Skeletal muscle tissue (tissue), 7 donors: ENCODE results near the genes SERTM2, IL13RA1, SLC25A43 and RPL39.

DNA sequence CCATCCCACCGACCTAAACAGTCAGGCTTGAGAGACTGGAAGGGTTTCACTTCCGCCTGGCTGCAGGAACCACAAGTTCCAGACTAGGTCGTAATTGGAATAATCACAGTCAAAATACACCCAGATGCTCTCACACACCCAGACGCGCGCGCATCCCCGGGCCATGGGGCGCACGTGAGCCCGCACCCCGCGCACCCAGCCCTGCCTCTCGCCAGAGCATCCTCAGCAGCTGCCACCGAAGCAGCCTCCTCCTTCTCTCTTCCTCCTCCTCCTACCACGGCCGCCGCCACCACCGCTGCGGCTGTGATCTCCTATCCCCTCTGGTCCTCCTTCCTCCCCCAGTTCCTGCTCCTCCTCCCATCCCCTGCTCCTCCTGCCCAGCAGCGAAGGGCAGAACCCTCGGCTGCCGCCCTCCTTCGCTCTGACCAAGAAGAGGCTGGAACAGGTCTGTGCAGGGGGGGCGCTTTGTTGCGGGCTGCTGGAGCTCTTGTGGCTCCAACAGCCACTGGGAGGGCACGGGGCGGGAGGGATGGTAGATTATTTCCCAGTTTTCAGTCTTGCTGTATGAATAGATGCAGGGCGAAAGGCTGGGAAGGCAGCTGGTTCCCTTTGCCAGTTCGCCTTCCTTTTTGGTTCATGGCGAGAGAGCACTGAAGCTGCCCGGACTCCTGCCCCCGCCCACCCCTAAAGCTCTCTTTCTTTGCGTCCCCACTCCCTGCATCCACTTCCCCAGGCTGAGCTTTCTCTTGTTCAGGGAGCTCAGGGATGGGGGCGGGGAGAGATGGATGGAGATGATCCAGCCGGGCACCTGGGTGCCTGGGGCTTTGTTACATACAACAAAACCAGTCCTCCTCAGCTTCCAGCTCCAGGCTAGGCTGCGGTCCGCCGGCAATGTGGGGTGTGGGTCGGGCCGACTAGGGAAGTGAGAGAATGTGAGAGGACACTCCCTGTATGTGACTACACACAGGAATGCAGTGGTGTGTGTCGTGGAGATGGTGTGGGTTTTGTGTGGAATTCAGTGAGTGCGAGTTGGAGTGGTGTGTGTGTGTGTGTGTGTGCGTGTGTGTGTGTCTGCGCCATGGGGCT lies 148.9 kb upstream of the CHRDL1 start:
- PRO-cap, 3 experiments, result peak in 1 of 3 experiments; most common minus-strand start position 893 of the sequence (in 1)
- RAMPAGE, long total RNA, result no peak
- RRBS, 2 experiments, result 4 to 20% methylated on average over 4 to 7 of the region's 45 CpGs

- PRO-cap, 3 experiments, result no peak in any of the 3 experiments
- RAMPAGE, long total RNA, result no peak
- RRBS, 2 experiments, result no CpG with 5 or more reads among the region's 2 CpGs
These were observed 110.4 kb upstream of the PAK3 start for GRCh38 chrX:110985539-110986076.

DNA sequence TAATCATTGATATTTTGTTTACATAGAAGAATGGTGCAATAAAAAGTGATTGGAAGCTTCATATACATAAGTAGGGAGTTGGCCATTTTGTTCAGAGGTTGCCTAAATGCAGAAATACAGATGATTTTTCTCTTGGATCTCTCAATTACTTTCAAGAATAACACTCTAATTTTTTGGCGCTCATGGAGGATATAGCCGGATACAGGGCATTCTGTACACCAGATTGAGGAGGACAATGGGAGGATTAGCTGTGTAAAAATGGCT lies 5.6 kb upstream of the SERTM2 start:
- PRO-cap, 3 experiments, result no peak in any of the 3 experiments
- RAMPAGE, long total RNA, result no peak
- RRBS, 2 experiments, result no CpG with 5 or more reads among the region's 2 CpGs

DNA sequence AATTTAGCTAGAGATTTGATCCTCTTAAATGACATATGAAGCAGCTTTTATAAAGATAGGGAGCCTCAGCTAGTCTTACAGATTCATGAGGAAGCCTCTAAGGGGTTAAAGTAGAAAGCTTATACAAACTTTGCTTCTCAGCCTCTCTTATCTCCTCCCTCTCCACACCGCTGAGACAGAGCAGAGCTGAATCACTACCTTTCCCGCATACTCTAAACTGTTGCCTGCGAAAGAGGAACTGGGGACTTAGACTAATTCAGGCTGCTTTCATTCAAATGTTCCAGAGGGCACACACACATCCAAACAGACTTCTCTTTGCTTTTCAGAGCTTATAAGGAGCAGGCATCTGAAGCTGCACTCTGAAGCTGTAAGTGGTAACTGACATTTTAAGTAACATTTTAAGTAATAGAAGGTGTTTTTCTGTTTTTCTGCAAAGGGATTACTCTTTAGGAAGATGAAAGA lies at the start of gene SERTM2:
Gene SERTM2 (plus strand): TSS at position 178 of the 462 bp plus-strand sequence.
- PRO-cap, 3 experiments, result no peak in any of the 3 experiments
- RAMPAGE, long total RNA, result no peak
- RRBS, 2 experiments, result no CpG with 5 or more reads among the region's 3 CpGs

- PRO-cap, 3 experiments, result no peak in any of the 3 experiments
- RAMPAGE, long total RNA, result no peak
- RRBS, 2 experiments, result no CpG with 5 or more reads among the region's 2 CpGs
These were observed 4.6 kb downstream of the ALG13 start for GRCh38 chrX:111685456-111686129.

GRCh38 chrX:115562584-115563017 lies 1.6 kb downstream of the PLS3 start:
- PRO-cap, 3 experiments, result no peak in any of the 3 experiments
- RAMPAGE, long total RNA, result no peak
- RRBS, 2 experiments, result no CpG with 5 or more reads among the region's 4 CpGs

DNA sequence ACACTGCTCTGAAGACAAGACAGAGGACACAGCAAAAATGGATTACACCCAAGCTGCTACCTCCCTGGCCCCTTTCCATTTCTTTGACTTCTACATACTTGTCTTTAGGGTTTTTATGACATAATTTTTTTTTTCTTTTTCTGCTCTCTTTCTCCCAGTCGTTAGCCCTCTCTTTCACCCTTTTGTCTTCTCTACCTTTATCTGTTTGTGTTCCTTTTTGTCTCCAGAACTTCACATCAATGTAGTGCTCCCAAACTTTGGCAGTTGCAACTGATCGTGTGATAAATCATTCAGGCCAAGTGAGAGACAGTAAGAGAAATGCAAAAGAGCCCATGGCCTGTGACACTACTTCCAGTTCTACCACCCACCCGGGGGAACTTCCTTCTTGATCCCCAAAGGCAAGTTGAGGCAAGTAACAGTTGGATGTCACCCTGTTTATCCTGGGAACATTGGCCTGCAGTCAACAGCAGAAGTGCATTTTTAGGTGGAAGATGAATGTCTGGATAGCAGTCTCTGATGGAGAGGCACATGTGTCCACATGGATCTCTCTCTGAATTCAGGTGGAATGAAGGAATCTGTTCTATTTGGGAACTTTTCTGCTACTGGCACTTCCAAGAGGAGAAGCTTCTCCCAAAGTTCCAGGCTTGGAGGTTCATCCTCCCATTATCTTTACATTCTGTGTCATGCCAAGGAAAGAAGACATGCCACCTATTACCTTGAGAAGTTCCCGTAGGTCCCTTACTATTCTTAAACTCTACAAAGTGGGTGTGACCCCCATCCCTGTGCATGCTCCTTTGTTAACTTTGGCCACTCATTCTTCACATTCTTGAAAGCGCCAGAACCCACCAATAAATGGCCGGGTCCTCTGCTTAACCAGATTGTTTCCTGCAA lies 265.7 kb upstream of the AGTR2 start:
- PRO-cap, 3 experiments, result no peak in any of the 3 experiments
- RAMPAGE, long total RNA, result no peak
- RRBS, 2 experiments, result no CpG with 5 or more reads among the region's 6 CpGs

GRCh38 chrX:115922544-115923761 lies 247.6 kb upstream of the AGTR2 start:
- PRO-cap, 3 experiments, result no peak in any of the 3 experiments
- RAMPAGE, long total RNA, result no peak
- RRBS, 2 experiments, result no CpG with 5 or more reads among the region's 19 CpGs

GRCh38 chrX:117299226-117299425 lies 817.5 kb downstream of the KLHL13 start:
- PRO-cap, 3 experiments, result no peak in any of the 3 experiments
- RAMPAGE, long total RNA, result no peak
- RRBS, 2 experiments, result no CpG with 5 or more reads among the region's 4 CpGs

GRCh38 chrX:118726692-118727823 lies at the start of gene IL13RA1:
IL13RA1 (plus strand) TSS chrX:118727606.
- PRO-cap, 3 experiments, result peak in 3 of 3 experiments; most common plus-strand start chrX:118727608 (in 3); most common minus-strand start chrX:118727059 (in 1)
- RAMPAGE, long total RNA, result no peak
- RRBS, 2 experiments, result 3 to 25% methylated on average over 42 to 43 of the region's 79 CpGs

- PRO-cap, 3 experiments, result no peak in any of the 3 experiments
- RAMPAGE, long total RNA, result no peak
- RRBS, 2 experiments, result no CpG with 5 or more reads among the region's 4 CpGs
These were observed 41.0 kb downstream of the IL13RA1 start for GRCh38 chrX:118768319-118768938.

- PRO-cap, 3 experiments, result no peak in any of the 3 experiments
- RAMPAGE, long total RNA, result no peak
- RRBS, 2 experiments, result no CpG with 5 or more reads among the region's 8 CpGs
These were observed 45.2 kb upstream of the CT47C1 start for GRCh38 chrX:119027579-119028047.

GRCh38 chrX:119363465-119363829 lies 35.7 kb upstream of the SLC25A43 start:
- PRO-cap, 3 experiments, result no peak in any of the 3 experiments
- RAMPAGE, long total RNA, result no peak
- RRBS, 2 experiments, result no CpG with 5 or more reads among the region's 3 CpGs

DNA sequence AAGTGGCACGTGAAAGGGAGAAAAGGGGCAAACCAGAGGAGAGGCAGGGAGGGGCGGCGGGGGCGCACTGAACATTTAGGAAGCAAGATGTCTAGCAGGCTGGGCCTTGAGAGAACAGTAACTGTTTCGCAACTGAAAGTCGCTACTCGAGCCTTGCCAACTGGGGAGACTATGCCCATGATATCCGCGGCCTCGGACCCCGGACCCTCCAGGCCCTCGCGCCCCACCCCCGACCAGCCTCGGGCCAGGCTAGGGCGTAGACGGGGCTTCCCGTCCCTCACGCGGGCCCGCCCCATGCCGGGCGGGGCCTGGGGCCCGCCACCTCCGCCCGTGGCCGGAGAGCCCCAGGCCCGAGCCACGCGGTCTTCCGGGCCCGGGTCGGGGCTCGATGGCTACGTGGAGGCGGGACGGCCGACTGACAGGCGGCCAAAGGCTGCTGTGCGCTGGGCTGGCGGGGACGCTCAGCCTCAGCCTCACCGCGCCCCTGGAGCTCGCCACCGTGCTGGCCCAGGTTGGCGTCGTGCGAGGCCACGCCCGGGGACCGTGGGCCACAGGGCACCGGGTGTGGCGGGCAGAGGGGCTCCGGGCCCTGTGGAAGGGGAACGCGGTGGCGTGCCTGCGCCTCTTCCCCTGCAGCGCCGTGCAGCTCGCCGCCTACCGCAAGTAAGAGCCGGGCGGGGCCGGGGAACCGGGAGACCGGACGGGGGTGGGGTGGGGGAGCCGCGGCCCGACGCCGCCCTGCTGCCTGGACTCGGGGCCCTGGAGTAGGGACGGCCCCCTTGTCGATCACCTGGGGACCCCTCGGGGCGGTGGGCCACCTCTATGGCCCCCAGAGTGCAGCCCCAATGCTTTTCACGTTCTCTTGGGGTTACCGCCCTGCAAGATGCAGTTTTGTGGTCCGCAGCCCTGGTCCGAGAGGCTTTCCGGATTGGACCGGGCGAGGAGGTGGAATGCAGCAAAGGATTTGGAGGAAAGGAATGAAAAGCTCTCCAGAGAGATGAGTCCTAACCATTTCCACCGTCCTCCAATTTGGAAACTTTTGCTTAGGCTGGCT lies at the start of gene SLC25A43:
Gene SLC25A43 (plus strand): TSS at position 321 of the 1,054 bp plus-strand sequence.
- PRO-cap, 3 experiments, result peak in 2 of 3 experiments; most common plus-strand start position 337 of the sequence (in 1); most common minus-strand start position 248 of the sequence (in 1)
- RAMPAGE, long total RNA, result no peak
- RRBS, 2 experiments, result 2 to 18% methylated on average over 23 of the region's 88 CpGs

DNA sequence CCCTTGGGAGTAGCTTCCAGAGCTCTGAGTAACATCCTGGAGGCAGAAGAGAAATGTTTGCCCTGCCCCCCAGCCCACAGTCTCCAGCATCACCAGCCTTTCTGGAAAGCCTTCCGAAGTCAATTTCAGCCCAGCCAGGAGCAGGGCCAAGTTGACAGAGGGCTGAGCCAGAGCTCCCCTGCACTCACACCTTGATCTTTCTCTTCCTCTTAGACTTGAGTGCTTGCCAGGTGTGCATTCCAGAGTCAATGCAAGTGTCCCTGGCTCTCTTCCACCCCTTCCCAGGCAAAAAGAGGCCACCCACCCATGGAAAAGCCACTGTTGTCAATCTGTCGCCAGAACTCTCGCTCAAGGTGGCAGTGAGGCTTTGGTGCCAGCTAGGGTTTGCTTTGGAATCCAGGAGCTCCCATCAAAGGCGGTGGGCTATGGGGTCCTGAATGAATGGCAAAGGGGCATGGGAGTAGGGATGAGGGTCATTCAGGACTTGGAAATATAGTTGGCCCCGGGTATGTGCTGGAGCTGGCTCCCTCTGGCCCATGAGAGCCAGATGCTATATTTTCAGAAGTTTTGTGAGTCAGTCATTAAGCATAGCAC lies 35.4 kb downstream of the SLC25A5 start:
- PRO-cap, 3 experiments, result no peak in any of the 3 experiments
- RAMPAGE, long total RNA, result no peak
- RRBS, 2 experiments, result no CpG with 5 or more reads among the region's 5 CpGs

GRCh38 chrX:119669105-119669642 lies 23.8 kb downstream of the SEPTIN6 start:
- PRO-cap, 3 experiments, result no peak in any of the 3 experiments
- RAMPAGE, long total RNA, result no peak
- RRBS, 2 experiments, result 23 to 33% methylated on average over 2 of the region's 13 CpGs

GRCh38 chrX:119681950-119682979 lies 10.7 kb downstream of the SEPTIN6 start:
- PRO-cap, 3 experiments, result no peak in any of the 3 experiments
- RAMPAGE, long total RNA, result no peak
- RRBS, 2 experiments, result no CpG with 5 or more reads among the region's 16 CpGs

GRCh38 chrX:119791560-119792353 lies at the start of gene RPL39:
RPL39 (minus strand) TSS chrX:119791630.
- PRO-cap, 3 experiments, result peak in 3 of 3 experiments; most common plus-strand start chrX:119791753 (in 1); most common minus-strand start chrX:119791628 (in 3)
- RAMPAGE, long total RNA, result no peak
- RRBS, 2 experiments, result 2 to 30% methylated on average over 7 of the region's 50 CpGs

DNA sequence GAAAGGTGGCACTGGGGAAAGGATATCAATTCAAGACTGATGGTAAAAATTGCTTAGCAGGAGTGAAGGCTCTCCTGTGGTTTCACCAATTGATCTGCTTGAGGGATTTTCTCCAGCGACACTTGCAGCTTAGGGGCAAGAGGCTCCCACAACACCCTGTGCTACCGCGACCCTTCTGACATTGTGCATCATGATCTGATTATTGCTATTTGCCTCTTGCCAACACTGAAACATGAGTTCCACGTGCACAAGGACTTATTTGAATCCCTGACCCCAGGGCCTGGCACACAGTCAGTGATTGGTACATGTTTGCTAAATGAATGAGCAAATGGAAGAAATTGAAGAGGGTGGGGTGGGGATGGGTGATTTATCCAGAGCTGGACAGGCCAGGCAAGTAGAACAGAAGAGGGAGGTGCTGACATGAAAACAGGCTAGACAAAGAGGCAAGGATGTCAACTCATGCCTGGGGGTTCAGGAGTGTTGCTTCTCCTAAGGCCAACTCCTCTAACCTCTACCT lies 24.8 kb upstream of the RPL39 start:
- PRO-cap, 3 experiments, result no peak in any of the 3 experiments
- RAMPAGE, long total RNA, result no peak
- RRBS, 2 experiments, result no CpG with 5 or more reads among the region's 4 CpGs

DNA sequence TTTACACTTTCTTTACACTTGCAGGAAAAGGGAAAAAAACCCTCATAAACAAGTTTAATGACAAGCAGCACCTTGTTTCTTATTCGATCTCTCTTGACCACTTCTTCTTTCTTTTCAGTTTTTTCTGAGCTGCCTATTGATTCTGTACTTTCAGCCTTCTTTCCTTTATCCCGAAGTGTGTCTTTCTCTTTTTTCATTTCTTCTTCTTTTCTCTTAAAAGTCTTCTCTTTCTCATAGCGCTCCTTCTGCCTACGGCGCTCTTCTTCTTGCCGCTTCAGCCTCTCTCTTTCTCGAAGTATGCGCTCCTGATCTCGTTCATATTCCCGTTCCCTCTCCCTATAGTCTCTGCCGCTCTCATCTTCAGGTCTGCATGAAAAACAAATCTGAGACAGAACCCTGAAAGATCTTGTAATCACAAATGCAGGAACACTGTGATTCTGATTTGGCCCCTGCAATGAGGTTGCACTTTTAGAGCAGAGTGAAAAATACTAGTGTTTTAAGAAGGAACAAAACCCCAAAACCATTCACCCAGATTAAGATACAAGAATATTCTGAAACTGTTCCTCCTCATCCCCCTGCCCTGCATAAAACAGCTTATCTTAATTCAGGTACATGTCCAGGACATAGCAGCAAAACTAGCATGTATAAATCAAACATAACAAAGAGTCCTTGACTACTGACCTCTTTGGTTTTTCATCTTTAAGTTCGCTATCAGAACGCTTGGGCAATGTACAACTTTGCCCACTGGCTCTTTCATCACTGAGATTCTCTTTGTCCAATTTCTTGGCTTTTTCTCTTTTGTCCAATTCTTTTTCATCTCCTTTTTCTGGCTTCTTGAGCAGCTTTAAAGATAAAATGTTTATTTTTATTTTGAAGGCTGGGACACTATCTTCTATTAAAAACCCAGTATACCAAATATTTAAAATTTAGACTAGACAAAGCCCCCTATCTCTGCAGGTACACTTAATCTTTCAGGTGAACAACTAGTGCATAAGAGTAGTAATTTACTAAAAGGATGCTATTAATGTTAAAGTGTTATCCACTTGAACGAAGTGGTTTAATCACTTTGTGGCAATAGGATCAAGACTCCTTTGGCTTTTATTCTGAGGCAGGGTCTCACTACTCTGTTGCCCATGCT lies 14.7 kb downstream of the UPF3B start:
- PRO-cap, 3 experiments, result no peak in any of the 3 experiments
- RAMPAGE, long total RNA, result no peak
- RRBS, 2 experiments, result no CpG with 5 or more reads among the region's 14 CpGs